ENCODE measurements around a stretch of chr1.

DNA sequence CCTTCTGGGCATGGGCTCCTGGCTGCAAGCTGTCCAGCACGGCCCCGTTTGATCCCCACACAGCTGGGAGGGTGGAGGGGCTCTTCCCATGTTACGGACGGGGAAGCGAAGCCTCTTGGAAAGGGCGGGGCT, 857 bp upstream of the HSPB7 start:
- PRO-cap, result no peak

- PRO-cap, result no peak
Measured at GRCh38 chr1:16143032-16144276, 12.4 kb downstream of the EPHA2 start.

DNA sequence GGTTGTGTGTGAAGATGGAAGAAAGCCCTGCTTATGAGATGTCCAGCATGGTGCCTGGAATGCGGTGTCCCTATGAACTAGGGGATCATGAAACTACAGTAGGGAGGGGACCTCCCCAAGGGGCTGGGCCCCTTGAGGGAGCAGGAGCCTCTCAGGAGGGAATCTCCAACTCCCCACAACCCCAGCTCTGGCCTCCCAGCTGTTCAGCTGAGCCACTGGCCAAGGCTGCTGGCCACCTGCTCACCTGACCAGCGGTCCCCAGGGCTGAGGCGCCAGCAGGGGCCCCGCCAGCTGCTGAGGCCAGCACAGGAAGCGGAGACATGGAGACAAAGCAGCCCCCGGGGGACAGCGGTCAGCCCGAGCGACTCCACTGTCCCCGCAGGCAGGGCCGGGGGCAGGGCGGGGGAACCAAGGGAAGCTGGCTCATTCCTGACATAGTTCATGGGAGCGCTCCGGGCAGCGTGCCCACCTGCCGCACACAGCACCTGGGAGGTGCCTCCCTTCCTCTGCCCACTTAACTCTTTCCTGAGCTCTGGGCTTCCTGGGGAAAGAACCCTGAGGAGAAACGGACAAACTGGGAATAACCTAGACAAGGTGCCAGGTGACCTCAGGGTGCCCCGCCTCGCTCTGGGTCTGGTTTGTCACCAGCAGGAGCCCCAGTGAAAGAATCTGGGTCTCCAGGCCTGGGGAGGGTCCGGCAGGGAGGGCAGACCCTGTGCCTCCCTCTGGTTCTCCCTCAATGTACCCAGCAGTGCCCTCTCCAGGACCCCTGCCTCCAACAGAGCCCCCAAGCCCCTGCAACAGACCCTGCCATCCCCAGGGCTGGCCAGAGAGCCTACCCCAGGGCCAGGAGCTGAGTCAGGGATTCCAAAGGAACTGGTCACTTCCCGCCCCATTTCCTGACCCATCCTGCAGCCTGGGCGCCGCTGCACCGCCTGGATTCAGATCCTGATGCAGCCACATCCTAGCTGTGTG, 10.7 kb downstream of the EPHA2 start:
- PRO-cap, result no peak

GRCh38 chr1:16208220-16208708, 4.2 kb downstream of the ARHGEF19 start:
- PRO-cap, result no peak

GRCh38 chr1:16371748-16372274, 4.8 kb downstream of the SZRD1 start:
- PRO-cap, result no peak

GRCh38 chr1:16458655-16459196, 18.2 kb downstream of the NECAP2 start:
- PRO-cap, result no peak

- PRO-cap, result no peak
Measured at GRCh38 chr1:16498330-16498925, 57.9 kb downstream of the NECAP2 start.

DNA sequence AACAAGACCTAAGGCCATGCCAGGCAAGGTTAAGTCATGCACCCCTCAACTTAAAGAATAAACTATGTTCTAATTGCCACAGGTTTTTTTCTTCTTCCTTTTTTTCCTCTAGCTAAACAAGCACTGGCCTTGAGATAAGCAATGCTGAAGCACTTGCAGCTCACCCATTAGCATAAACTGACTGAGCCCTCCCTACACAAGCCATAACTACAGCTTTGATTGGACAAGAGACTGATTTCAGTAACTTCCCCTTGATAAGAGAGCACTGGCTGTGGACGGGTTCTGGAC, 99.9 kb downstream of the NECAP2 start:
- PRO-cap, result bidirectional peak, plus-strand start outside the sequence, minus-strand start at position 170 of the sequence

DNA sequence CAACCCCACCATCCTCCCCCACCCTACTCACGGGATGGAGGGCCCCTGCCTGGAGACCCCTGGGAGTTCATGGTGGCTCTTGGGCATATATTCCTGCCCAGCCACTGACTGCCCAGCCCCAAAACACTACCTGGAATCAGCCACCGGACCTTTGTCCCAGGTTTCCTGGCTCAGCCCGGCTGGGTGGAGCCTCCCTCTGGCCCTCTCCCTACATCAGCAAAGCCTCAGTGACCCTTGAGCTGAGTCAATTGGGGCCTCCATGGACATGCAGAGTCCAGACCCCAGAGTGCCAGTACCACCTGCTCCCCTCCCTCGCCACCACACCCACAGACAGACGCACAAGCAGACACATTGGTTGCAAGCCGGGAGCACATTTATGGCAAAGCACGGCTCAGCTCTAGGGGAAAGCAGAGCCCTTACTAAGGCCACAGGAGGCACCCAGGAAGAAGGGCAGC, 224.6 kb upstream of the CROCC start:
- PRO-cap, result no peak

- PRO-cap, result no peak
Measured at GRCh38 chr1:16766660-16767051, 155.1 kb upstream of the CROCC start.

DNA sequence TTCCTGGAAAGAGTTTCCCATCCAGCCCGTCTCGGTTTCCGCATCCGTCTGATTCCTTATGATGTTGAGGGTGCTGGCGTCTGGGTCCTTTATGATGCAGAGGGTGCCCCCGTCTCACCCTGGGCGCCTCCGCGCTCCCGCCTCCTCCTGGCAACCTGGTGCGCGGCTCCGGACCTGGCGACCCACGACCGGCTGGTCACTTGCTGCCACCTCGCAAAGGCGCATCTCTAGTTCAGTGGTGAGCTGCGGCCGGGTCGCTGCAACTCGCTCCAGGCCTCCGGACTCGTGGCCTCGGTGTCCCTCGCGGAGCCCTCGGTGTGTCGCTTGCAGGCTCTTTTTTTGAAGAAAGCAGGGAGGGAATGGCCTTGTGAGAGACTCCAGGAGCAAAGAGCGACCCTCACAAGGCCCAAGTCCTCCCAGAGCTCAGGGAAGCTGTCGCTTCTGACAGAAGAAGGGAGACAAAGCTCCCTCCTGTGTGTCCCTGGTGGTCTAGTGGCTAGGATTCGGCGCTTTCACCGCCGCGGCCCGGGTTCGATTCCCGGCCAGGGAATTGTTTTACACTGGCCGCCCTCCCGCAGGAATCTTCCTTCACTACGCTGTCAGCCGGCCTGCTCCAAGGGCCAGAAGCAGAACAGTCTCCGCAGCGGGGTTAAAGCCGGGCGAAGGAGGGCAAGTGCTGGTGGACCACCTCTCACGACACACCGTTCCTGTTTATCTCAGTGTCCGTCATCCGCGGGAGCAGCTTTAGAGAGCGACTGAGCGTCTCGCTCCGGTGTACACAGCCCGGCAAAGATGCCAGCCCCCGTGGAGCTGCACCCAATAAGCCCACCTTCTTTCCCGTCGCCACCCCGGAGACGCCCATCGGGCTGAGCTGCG, 49.4 kb upstream of the CROCC start:
- PRO-cap, result no peak

DNA sequence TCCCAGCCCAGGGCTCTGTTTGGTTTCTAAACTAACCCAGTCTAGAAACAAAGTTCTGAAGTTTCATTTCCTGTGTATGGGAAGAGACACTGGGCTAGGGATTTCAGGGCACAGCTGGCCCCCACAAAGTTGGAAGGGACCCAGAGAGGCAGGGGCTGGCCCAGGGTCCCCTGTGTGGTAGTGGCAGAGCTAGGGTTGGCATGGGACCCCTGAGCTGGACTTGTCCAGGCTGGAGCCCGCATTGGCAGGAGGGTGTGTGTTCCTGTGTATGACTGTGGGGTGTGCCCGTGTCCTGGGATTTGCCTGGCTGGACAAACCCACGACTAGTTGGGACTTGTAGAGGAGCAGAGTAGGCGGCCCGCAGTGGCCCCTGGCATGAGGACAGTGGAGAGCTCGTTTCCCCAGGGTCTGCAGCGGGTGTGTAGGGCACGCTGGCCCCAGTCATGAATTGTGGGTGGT, 3.7 kb downstream of the CROCC start:
- PRO-cap, result no peak

GRCh38 chr1:16960685-16961408, 19.6 kb downstream of the MFAP2 start:
- PRO-cap, result no peak

DNA sequence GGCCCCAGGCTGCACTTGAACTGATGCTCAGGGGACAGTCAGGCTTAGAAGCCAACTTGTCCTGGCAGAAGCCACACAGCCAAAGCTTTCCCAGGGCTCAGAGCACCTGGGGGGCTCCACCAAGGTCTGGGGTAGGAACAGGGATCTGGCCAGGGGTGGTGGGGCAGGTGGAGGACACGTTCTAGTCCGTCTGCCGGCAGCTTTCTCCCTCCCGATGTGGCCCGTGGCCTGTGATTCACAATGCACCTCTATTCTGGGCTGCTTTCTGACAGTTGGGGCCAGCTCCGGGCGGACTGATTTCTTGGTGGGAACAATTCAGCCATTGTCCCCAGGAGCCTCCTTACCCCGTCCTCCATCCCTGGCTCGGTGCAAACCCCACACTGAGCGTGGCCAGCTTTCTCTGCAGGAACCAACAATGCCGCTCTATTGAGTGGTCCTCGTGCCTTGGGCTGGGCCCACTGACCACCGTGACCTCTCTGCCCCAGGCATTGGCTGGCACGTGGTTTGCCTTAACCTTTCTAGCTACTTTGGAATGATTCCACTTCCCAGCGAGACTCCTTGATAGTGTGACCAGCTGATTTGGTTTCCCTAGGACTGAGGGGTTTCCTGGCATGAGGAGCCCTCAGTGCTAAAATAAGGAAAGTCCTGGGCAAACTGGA, 29.8 kb downstream of the PADI2 start:
- PRO-cap, result no peak

DNA sequence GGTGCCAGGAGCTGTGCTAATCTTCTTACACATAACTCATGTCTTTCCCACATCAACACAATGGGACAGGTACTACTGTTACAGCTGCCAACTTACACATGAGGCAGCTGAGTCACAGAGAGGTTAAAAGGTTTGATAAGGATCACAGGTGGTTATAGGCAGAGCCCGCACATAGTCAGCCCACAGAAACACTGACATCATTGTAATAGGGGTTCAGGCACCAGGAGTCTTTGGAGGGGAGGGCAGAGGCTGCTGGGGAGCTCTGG, 354 bp upstream of the PADI1 start:
- PRO-cap, result no peak

DNA sequence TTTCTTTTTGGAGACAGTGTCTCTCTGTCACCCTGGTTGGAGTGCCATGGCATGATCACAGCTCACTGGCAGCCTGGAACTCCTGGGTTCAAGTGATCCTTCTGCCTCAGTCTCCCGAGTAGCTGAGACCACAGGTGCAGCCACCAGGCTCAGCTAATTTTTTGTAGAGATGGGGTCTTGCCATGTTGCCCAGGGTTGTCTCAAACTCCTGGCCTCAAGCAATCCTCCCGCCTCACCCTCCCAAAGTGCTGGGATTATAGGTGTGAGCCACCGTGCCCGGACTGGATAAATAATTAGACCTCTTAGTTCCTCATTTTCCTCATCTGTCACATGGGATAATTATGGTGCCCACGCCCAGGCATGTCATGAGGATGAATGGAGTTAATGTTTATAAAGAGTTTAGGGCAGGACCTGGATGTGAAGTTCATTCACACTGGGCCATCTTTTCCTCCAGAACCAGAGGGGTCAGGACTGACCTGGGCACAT, 23.7 kb downstream of the PADI3 start:
- PRO-cap, result no peak

GRCh38 chr1:17350153-17350704, 21.8 kb upstream of the PADI6 start:
- PRO-cap, result no peak

DNA sequence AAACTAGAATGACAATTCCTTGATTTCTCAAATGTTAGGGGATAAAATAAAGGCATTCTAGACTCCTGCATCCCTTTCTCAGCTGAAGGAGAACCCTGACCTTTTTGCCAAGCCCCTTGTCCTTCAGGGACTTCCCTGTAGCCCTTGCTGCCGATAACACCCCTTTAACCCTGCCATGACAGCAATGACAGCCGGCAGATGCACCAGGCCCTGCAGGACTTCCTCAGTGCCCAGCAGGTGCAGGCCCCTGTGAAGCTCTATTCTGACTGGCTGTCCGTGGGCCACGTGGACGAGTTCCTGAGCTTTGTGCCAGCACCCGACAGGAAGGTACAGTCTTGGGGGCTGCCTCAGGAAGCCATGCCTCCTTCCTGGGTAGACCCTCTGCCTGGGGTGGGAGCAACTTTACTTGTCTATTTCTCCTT, 16.2 kb upstream of the PADI6 start:
- PRO-cap, result bidirectional peak, plus-strand start at position 330 of the sequence, minus-strand start at position 186 of the sequence

- PRO-cap, result no peak
Measured at GRCh38 chr1:17407745-17408481, 31.6 kb downstream of the RCC2 start.

- PRO-cap, result no peak
Measured at GRCh38 chr1:17408482-17409212, 30.8 kb downstream of the RCC2 start.

Data from NALM6 (cell line).